Subcutaneous adipose tissue (tissue), 3 donors: ENCODE data around the genes CBL, THY1 and NECTIN1.

- PRO-cap, result bidirectional peak, plus-strand start at chr11:118912058, minus-strand start at chr11:118911974
- RAMPAGE, long total RNA, 3 experiments, result no peak in any of the 3 experiments
Observed at GRCh38 chr11:118911940-118912267, 13.8 kb downstream of the BCL9L start.

DNA sequence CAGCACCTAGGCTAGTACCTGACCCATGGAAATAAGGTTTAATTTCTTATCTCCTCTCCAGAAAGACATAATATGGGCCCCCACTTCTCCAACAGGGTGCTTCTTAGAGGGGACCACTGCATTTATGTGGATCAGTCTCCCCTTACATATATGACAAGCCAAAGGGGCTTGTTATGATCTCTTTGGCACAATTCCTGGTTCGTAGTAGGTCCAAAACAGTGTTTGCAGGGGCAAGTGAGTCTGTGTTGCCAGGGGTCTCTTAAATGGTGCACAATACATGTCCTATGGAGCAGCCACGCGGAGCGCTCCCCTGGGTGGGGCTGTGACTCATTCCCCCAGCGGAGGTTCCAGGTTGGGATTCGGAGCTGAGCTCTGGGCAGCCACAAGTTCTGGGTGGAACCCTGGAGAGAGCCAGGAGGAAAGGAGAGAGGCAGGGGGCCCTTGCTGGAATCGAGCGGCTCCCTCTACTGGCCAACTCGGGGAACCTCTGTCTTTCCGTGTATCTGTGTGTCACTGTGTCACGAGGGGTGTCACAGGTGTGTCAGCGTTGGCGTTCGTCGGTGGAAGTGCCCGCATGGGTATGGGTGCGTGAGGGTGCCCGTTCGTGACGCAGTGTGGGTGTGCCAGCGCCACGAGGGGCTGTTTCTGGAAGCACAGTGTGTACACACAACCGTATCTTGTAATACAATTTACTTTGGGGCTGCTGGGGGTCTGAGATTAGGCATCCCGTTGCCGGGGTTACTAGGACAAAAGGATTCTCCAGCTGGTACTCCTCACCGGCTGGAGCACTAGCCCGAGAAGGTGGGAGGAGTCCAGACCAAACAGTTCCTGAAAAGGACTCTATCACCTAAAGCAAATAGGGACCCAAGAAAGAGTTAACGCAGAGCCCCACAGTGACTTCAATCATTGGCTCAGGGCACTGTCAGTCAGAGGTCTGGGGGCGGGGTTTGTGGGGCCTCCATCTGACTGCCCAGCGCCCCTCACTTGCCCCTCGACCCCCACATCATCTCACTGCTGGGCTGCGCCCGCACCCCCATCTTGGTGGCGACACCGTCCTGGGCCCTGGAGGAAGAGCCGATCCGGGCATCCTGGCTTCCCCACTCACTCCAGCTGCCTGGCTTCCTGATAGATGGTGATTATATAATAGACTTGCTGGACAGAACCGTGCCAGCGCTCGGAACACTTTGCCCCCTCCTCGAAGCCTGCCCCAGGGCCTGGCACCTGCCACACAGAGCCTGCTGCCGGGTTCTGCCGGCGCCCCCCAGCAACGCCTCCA, 2.5 kb upstream of the BCL9L start:
- PRO-cap, result bidirectional peak, plus-strand start at position 539 of the sequence, minus-strand start at position 388 of the sequence; unidirectional peak, plus-strand start at position 929 of the sequence; unidirectional peak, plus-strand start at position 1,001 of the sequence
- RAMPAGE, long total RNA, 3 experiments, result no peak in any of the 3 experiments

DNA sequence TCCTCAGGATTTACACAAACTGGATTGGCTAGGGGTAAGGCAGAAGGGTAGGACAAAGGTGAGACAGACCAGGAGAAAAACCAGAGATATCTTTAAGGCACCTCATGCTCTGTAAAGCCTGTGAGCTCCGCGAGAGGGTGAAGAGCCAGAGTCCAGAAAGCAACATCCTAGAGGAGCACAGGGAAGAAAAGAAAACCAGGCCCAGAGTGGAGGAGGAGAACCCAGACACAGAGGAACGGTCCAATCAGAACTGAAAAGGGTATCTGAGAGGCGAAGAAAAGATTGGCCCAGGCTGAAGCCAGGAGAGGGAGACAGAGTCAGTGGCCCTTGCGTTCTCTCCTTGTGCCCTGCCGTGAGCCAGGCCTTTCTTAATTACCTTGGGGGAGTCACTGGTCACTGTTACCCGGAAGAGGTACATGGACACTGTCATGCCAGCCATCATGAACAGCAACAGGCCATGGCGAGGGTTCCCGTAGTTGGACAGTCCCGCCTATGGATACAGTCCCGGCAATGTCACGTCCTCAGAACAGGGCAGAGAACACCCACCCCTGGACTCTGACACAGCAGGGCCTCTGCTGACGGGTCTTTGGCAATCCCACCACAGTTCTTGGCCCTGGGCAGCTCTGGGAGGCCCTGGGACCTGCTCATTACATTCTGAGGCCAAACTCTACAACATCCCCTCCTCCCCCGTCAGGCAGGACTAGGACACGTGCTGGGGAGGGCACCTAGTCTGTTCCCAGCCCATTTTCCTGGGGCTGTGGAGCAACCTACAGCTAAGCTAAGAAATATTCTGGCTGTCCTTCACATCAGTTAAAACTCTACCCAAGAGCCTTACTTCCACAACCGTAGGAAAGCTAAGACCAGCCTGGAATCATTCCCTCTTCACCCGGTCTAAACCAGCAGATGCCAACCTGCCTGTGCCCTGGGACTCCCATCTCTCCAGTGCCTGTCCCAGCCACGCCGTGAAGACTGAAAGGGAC, 7.3 kb downstream of the TRAPPC4 start:
- PRO-cap, result no peak
- RAMPAGE, long total RNA, 3 experiments, result no peak in any of the 3 experiments

DNA sequence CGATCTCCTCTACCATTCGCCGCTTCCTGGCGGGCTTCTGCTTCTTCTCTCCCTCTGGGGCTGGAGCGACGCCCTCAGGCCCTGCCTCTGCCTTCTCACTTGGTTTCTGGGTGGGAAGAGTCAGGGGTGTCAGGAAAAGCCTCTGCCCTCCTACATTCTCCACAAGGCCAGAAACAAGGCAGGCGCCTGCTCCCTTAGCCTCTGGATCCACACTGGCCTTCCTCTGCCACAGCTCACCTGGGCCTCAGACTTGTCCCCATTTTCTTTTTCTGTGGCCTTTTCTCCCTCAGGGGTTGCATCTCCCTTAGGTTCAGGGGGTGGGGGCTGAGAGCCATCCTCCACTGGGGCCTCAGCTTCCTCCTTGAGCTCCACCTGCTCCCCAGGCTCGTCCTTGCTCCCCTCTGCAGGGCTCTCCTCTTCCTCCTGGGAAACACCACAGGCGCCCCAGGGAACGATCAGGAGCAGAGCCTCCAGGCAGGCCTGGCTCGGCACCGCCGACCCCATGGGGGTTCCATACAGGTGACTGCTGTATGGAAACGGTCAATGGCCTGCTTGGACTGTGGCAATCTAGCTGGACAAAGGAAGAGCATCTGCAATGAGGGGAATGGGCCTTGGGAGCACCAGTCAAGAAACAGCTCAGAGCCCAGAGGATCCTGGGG, 8.1 kb downstream of the HYOU1 start:
- PRO-cap, result no peak
- RAMPAGE, long total RNA, 3 experiments, result no peak in any of the 3 experiments

GRCh38 chr11:119073075-119073615, 5.5 kb downstream of the VPS11 start:
- PRO-cap, result no peak
- RAMPAGE, long total RNA, 3 experiments, result no peak in any of the 3 experiments

GRCh38 chr11:119081689-119082352, 2.9 kb upstream of the HMBS start:
- PRO-cap, result no peak
- RAMPAGE, long total RNA, 3 experiments, result no peak in any of the 3 experiments

DNA sequence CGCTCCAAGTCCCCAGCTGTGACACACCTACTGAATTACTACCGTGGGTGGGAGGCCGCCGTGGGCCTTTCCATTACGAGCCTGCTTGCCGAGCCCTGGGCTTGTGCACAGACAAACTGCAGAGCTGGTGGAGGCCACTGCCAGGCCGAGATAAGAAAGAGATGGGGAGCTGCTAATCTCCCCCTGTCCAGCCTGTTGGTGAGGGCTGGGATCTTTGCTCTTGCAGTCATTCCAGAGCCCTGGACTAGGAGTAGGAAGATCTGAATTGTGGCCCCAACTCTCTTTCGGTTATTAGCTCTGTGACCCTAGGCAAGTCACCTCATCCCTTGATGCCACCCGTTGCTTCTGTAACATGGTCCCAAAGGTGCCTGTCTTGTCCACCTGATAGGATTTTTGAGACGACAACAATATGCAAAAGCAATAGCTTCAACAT, 920 bp downstream of the HMBS start:
- PRO-cap, result no peak
- RAMPAGE, long total RNA, 3 experiments, result no peak in any of the 3 experiments

GRCh38 chr11:119144718-119145162, 4.1 kb upstream of the ABCG4 start:
- PRO-cap, result no peak
- RAMPAGE, long total RNA, 3 experiments, result no peak in any of the 3 experiments

- PRO-cap, result bidirectional peak, plus-strand start at chr11:119206073, minus-strand start at chr11:119205881; bidirectional peak, plus-strand start at chr11:119206294, minus-strand start at chr11:119206155
- RAMPAGE, long total RNA, 3 experiments, result start-site peak on the plus strand in 2 of 3 experiments, at chr11:119206294-119206383 at its widest, 28 to 72 reads per replicate; start-site peak on the minus strand in 3 of 3 experiments, at chr11:119206177-119206238 at its widest, 19 to 27 reads per replicate
Observed at GRCh38 chr11:119205389-119206465, at the start of gene CBL. CBL (plus strand) TSS chr11:119206339.

DNA sequence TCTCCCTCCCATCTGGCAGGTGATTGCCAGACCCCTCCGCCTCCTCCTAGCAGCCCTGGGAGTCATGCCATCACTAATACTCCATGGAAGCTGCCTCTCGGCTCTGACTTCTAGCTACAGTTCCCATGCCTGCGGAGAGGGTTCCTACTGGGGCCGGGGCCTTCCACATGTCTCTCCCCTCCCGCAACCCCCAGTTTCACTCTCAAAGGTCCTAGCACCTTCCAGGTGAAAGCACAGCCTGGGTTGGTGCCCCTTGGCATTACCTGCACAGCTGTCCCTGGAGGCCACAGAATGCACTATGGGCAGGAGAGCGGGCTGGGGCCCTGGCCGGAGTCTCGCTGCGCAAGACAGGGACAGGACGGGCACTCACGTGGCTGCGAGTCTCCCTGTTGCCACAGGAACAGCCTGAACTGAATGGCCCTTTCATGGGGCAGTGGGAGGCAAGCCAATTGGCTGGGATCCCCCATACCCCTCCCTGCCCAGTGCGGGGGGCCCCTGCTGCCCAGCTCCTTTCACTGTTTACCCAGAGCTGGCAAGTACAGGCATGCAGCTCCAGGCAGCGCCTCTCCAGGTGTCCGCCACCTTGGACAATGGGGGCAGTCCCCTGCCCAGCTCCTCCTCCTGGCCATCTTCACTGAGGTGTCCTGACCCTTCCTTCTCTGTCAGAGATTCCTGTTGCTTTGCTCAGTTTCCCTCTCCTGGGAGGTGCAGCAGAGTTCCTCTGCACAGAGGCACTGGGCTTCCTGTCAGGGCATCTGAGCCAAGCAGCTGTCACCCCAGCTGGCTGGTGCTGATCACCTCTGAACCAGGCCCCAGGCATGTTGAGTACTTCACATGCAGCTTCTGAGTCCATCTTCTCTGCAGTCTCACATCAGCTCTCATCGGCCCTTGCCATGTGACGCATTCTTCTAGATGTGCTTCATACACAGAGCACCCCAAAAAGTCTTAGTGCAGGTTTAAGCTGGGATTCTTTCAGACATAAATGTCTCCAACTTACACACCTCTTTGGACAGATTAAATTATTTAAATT, 5.2 kb downstream of the USP2 start:
- PRO-cap, result unidirectional peak, minus-strand start at position 340 of the sequence
- RAMPAGE, long total RNA, 3 experiments, result no peak in any of the 3 experiments

- PRO-cap, result no peak
- RAMPAGE, long total RNA, 3 experiments, result no peak in any of the 3 experiments
Observed at GRCh38 chr11:119378854-119379624, 2.5 kb downstream of the USP2 start.

DNA sequence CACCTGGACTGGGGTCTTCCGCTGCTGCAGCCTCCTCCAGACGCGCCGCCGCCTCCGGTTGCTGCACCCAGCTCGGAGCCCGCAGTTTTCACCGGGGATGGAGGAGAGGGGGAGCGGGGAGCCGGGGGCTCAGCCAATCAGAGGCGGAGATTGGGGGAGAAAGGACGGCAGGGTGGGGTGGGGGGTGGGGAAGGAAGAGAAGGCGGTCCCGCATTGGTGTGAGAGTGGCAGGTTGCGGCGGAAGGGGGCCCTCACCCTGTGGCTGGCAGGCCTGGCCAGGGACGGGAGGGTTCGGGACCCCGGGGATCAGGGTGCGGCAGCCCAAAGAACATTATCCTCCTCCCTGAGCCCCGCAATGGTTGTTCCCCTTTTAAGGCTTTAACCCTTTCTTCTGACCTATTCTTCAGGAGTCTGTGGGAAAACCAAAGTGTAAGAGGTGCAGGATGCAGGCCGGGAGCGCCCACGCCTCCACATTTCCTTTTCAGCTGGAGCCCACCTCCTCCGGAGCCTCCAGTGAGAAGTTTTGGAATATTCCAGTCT, at the start of gene THY1:
TSS of gene THY1 (minus strand) at position 63 of the 540 bp plus-strand sequence.
- PRO-cap, result bidirectional peak, plus-strand start at position 187 of the sequence, minus-strand start at position 93 of the sequence
- RAMPAGE, long total RNA, 3 experiments, result start-site peak on the minus strand in 3 of 3 experiments, centred at positions 61 to 79 of the sequence, 145 to 197 reads per replicate

DNA sequence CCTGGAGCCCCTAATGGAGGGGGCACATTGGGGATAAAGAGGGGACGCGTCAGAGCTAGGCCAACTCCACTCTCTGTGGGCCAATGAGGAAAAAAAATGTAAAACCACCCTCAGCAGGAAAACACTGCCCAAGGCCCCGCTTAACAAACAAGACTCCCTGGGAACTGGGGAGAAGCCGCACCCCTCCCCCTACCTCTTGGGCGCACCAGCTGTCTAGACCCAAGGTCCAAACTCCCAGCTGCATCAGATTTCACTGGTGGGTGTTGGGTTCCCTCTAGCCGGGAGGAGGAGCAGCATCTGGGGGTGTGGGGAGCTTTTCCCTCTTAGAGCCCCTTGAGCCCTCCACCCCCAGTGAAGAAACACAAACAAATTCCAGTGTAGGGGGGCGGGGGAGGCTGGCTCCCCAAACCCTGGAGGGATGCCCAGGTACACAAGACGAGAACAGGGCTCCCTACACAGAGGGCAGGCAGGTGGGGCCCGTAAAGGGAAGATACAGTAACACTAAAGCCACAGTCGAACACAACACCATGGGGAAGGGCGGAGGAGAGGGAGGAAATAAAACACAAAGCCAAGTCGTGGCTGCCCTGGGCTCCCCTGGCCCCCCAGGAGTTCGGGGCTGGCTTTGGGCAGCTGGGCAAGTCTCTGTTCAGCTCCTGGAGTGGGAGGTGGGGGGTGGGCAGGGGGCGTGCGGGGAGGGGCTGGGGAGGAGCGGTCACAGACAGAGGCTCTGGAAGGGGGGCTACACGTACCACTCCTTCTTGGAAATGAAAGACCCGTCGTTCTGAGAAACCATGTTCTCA, 64.8 kb downstream of the NECTIN1 start:
- PRO-cap, result no peak
- RAMPAGE, long total RNA, 3 experiments, result no peak in any of the 3 experiments

DNA sequence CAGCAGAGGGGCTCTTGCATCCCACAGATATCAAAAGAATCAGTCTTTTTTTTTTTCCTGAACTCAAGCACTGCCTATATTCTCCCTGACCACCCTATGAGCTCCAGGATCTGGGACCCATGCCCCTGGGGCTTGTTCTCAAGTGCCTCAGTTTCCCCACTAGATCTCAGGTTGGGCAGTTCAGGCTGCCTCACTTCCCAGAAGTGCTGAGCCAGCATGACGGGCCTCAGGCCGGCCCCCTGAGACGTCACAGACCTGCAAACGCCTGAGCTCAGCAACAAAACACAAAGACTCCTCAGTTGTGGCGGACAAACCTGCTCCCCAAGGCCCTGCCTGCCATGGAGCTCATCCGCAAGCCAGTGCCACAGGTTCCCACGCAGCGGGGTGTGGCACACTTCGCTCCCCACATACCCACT, 45.3 kb downstream of the NECTIN1 start:
- PRO-cap, result no peak
- RAMPAGE, long total RNA, 3 experiments, result no peak in any of the 3 experiments

GRCh38 chr11:119729075-119729684, at the start of gene NECTIN1:
NECTIN1 (minus strand) TSS chr11:119729200.
- PRO-cap, result bidirectional peak, plus-strand start at chr11:119729753, minus-strand start at chr11:119729168
- RAMPAGE, long total RNA, 3 experiments, result no peak in any of the 3 experiments

- PRO-cap, result no peak
- RAMPAGE, long total RNA, 3 experiments, result no peak in any of the 3 experiments
Observed at GRCh38 chr11:119734677-119735105, 5.7 kb upstream of the NECTIN1 start.

- PRO-cap, result no peak
- RAMPAGE, long total RNA, 3 experiments, result no peak in any of the 3 experiments
Observed at GRCh38 chr11:119739843-119740125, 10.8 kb upstream of the NECTIN1 start.

DNA sequence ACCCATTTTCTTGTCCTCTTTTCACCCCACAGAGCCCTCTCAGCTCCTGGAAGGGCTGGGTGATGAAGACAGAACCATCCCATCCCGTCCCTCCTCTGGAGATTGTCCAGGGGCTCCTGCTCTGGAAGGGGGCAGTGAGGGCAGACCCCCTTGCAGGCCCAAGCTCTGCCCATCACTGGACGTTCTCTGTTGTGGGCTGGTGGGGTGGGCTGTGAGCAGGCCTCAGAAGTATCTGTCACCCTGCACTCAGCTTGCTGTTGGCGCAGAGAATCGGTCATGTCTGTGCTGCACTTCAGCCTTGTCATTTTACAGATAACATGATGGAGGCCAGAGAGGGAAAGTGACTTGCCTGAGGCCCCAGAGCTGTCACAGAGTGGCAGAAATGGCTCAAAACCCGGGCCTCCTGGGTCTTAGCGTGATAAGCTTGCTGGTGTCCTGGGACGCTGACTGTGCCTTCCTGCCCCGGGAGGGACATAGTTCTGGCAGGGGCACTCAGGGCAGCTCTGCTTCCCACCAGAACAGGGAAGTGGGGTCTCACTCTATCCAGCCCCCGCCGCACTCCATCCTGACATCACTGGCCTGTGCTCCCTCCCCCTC, 50.2 kb upstream of the NECTIN1 start:
- PRO-cap, result no peak
- RAMPAGE, long total RNA, 3 experiments, result no peak in any of the 3 experiments

- PRO-cap, result unidirectional peak, plus-strand start at chr11:119832820
- RAMPAGE, long total RNA, 3 experiments, result no peak in any of the 3 experiments
Observed at GRCh38 chr11:119832589-119832955, 103.6 kb upstream of the NECTIN1 start.

DNA sequence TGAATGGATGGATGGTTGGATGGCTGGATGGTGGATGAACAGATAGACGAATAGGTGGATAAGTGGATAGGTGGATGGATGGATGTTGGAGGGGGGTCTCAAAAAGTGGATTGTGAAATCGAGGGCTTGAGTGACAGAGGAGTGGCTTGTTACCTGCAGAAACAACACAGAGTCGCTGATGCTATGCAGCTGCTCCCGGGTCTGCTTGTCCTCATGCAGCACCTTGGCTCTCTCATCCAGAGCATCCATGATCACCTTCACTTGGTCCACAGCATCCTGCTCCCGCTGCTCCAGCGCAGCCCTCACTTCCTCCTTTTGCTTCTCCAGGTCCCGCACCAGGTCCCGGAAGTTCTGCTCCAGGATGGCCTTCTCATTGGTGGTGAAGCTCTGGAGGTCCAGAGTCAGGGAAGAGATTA, 10.7 kb downstream of the TRIM29 start:
- PRO-cap, result no peak
- RAMPAGE, long total RNA, 3 experiments, result no peak in any of the 3 experiments